Measurements from ENCODE around the genes DPP7, CYSRT1 and SLC34A3.

GRCh38 chr9:137095624-137096519 is 9.1 kb downstream of the MAN1B1 start:
- PRO-cap = no peak
- RAMPAGE, long total RNA, 3 experiments = no peak in any of the 3 experiments

DNA sequence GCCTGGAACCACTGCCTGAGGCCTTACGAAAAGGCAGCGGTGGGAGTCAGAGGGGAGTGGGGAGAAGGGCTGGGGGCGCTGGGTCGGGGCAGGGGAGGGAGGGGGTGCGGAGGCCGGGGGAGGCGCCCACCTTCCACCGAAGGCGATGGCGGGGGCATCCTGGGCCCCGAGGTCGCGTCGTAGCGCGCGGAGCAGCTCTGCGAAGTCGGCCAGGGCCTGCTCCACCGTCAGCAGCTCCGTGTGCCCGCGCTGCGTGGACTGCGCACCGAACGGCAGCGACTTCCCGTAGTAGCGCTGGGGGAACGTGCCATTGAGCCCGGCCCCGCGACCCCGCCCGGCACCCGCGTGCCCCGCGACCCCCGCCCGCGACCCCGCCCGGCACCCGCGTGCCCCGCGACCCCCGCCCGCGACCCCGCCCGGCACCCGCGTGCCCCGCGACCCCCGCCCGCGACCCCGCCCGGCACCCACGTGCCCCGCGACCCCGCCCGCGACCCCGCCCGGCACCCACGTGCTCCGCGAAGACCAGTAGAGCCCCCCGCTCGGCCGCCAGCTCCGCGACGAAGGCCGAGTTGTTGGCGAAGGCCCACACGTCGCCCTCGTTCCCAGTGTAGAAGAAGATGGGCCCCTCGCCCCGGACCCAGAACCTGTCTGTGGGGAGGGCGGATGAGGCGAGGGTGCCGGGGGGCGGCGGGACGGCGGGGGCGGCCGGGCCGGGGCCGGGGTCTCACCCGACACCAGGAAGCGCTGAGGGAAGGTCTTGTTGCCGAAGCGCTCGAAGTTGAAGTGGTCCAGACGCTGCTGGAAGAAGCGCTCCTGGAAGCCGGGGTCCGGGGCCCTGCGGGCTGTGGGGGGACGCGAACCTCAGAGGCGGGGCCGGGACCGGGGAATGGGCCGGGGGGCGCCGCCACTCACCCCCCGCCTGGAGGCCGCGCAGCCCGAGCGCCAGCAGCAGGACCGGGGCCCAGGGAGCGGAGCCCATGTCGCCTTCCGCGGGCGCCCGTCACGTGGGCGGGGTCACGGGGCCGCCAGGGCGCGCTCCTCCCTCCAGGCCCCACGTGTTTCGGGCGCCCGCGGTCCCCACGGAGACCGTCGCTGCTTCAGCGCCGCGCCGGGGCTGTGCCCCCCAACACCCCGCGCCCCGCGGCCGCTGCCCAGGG is at the start of gene DPP7:
DPP7 (minus strand) TSS at position 999 of the 1,157 bp plus-strand sequence.
- PRO-cap = bidirectional peak, plus-strand start at position 1,056 of the sequence, minus-strand start at position 952 of the sequence
- RAMPAGE, long total RNA, 3 experiments = start-site peak on the minus strand in 2 of 3 experiments, centred at positions 984 to 987 of the sequence, 43 to 75 reads per replicate

- PRO-cap = no peak
- RAMPAGE, long total RNA, 3 experiments = no peak in any of the 3 experiments
These were observed 7.7 kb downstream of the LRRC26 start for GRCh38 chr9:137161735-137162869.

GRCh38 chr9:137162891-137163684 is 6.8 kb downstream of the LRRC26 start:
- PRO-cap = no peak
- RAMPAGE, long total RNA, 3 experiments = no peak in any of the 3 experiments

DNA sequence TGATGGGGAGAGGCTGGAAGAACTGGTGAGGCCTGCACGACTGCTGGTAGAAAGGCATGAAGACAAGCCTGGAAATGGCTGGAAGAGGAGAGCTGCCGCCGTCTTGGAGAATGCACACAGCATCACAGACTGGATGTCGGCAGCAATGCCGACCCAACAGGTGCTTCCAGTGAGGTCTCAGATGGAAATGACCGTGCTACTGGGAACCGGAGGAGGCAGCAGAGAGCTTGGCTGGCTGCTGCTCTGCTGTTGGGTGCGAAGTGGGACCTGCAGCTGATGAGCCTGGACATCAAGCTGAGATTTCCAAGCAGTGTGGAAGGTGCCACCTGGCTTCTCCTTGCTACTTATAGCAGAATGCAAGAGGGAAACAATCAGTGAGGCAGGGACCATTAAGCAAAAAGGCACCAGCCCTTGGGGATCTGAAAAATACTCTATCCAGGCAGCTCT is 4.7 kb upstream of the TMEM210 start:
- PRO-cap = no peak
- RAMPAGE, long total RNA, 3 experiments = no peak in any of the 3 experiments

- PRO-cap = no peak
- RAMPAGE, long total RNA, 3 experiments = no peak in any of the 3 experiments
These were observed 475 bp downstream of the RNF208 start for GRCh38 chr9:137221364-137222165.

DNA sequence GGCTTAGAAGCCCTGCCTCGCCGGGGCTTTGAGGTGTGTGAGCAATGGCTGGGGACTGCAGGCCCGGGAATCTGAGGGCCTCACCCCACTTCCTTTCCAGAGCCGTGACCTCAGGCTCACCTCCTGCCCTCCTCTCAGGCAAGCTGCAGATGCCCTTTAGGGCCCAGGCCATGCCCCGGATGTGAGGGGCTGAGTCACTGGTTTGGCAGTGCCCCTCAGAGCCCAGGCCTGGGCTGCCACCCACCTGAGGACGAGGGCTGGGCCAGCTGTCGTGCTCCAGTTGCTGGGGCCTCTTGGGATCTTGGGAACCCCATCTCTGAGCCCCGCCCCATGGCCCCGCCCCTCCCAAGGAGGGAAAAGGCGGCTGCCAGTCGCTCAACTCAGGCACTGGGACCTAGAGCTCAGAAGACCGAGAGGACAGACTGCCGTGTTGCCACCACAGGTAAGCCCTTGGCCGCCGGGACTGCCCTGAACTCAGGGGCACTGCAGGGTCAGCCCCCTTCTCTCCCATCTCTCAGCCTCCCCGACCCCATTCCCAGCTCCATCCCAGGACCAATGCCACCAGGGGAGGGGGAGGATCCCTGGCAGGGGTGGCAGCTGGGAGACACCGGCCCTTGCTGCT is at the start of gene CYSRT1:
CYSRT1 (plus strand) TSS at position 383 of the 622 bp plus-strand sequence.
- PRO-cap = no peak
- RAMPAGE, long total RNA, 3 experiments = no peak in any of the 3 experiments

- PRO-cap = no peak
- RAMPAGE, long total RNA, 3 experiments = no peak in any of the 3 experiments
These were observed at the start of gene SLC34A3 for GRCh38 chr9:137230042-137231067. TSS of gene SLC34A3 (plus strand) at chr9:137230901.

DNA sequence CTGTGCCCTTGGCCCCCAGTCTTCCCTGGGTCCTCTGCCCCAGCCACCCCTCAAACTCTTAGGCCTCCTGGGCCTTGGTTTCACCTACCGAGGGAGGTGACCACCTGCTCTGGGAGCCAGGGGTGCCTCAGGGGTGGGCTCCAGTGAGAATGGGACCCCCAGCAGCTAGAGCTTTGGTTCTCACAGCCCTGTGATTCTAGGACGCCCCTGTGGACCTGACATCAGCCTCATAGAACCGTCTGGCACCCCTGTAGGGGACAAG is 3.5 kb upstream of the TUBB4B start:
- PRO-cap = no peak
- RAMPAGE, long total RNA, 3 experiments = start-site peak on the minus strand in 1 of 3 experiments, centred at position 72 of the sequence, 5 reads per replicate

- PRO-cap = unidirectional peak, plus-strand start at chr9:137316284
- RAMPAGE, long total RNA, 3 experiments = no peak in any of the 3 experiments
These were observed 14.3 kb upstream of the NRARP start for GRCh38 chr9:137316049-137317098.

GRCh38 chr9:137433107-137434076 is 7.8 kb downstream of the ENTPD8 start:
- PRO-cap = no peak
- RAMPAGE, long total RNA, 3 experiments = no peak in any of the 3 experiments

DNA sequence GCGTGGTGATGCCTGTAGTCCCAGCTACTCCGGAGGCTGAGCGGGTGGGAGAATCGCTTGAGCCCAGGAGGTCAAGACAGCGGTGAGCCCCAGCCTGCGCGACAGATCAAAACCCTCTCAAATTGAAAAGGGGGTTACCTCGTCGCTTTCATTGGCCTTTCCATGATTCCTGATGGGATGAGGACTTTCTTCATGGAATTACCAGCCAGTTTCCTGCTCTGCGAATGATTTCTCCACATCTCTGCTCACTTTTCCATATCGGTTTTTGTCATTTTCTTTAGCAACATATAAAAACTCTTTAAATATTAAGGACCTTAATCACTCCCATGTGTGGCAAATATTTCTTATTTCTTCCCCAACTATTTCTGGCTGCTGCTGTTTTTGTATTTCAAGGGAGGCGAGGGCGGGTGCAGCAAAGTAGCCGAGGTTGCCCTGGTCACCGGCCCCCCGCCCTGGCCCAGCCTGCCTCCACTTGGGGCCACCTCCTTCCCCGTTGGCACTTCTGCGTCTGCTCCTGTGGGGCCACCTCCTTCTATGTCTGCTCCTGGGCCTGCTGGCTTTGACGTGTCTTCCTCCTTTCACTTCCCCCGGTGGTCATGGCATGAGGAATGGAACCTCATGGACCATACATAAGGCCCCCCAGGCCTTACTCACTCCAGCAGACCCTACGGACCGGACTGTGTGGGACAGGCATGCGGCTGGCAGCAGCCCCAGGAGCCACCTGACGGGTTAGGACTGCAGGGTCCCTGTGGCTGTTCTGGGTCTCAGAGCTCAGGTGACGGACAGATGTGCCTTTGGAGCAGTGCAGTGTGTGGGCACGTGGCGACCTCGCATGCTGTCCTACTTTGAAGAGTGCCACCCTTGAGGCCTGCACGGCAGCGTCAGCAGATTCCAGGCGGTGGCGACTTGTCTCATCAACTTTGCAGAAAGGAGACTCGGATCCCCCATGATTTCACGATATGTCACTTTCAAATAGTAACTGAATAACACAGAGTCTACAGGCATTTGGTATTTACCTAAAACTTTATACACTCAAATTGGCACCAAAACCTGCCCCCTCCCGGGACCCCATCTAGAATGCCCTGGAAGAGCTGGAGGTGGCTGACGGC is 5.8 kb upstream of the ENTPD8 start:
- PRO-cap = no peak
- RAMPAGE, long total RNA, 3 experiments = no peak in any of the 3 experiments

- PRO-cap = no peak
- RAMPAGE, long total RNA, 3 experiments = no peak in any of the 3 experiments
These were observed 4.2 kb downstream of the NSMF start for GRCh38 chr9:137454852-137455494.

GRCh38 chr9:137488934-137489457 is 29.9 kb upstream of the NSMF start:
- PRO-cap = no peak
- RAMPAGE, long total RNA, 3 experiments = no peak in any of the 3 experiments

DNA sequence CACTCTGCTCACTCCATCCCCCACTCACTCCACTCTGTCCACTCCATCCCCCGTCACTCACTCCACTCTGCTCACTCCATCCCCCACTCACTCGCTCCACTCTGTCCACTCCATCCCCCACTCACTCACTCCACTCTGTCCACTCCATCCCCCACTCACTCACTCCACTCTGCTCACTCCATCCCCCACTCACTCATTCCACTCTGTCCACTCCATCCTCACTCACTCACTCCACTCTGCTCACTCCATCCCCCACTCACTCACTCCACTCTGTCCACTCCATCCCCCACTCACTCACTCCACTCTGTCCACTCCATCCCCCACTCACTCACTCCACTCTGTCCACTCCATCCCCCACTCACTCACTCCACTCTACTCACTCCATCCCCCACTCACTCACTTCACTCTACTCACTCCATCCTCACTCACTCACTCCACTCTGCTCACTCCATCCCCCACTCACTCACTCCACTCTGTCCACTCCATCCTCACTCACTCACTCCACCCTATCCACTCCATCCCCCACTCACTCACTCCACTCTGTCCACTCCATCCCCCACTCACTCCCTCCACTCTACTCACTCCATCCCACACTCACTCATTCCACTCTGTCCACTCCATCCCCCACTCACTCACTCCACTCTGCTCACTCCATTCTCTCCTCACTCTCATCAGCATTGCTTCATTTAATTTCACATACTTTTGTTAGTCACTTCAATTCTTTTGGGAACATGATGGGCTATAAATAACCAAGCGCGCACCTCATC is 31.6 kb downstream of the PNPLA7 start:
- PRO-cap = no peak
- RAMPAGE, long total RNA, 3 experiments = start-site peak on the minus strand in 1 of 3 experiments, centred at position 122 of the sequence, 23 reads per replicate

DNA sequence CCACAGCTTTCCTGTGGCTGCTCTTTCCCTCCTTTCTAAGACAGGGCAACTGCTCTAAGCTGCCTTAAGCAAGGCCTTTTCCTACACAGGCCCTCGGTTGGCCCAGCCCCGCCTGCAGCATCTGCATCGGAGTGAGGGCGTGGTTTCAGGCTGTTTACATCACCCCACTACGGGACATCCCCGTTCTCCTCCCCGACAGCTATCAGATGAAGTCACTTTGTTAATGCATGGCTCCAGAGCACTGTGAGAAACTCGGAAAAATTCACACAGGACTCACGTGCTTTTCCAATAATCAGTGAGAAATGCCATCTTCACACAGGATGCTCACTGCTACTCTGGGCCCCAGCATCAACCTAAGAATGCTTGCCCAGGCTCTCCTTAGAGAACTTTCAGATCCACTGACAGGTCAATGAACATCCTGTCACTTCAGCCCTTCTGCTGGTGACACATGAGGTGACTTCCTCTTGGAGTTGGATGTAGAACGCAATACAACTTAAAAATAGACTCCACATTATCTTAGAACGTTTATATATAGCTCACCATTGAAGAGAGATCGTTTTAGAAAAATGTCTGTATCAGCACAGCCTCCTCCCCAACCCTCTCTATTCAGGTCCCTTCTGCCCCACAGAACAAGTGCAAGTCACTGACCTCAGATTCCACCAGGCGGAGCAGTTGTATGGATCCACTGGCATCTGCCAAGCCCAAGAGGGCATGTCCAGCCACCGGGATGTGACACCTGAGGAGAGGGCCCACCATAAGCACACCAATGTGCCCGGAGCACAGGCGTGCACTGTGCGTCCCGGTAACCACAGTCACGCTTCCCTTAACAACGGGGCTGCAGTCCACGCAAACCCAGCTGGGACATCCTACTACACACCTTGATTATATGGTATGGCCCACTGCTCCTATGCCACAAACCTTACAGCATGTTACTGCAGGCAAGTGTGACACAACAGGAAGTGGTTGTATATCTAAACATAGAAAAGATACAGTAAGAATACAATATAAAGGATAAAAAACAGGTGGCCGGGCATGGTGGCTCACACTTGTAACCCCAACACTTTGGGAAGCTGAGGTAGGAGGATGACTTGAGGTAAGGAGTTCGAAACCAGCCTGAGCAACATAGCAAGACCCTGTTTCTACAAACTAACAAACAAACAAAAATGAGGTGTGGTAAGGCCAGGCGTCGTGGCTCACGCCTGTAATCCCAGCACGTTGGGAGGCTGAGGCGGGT is 2.9 kb downstream of the DPH7 start:
- PRO-cap = no peak
- RAMPAGE, long total RNA, 3 experiments = no peak in any of the 3 experiments

- PRO-cap = no peak
- RAMPAGE, long total RNA, 3 experiments = no peak in any of the 3 experiments
These were observed 2.2 kb downstream of the EHMT1 start for GRCh38 chr9:137621085-137621384.

GRCh38 chr9:137694888-137695518 is 76.2 kb downstream of the EHMT1 start:
- PRO-cap = no peak
- RAMPAGE, long total RNA, 3 experiments = start-site peak on the plus strand in 1 of 3 experiments, at chr9:137695204-137695346 at its widest, 15 reads per replicate

GRCh38 chr9:137720494-137721388 is 101.9 kb downstream of the EHMT1 start:
- PRO-cap = no peak
- RAMPAGE, long total RNA, 3 experiments = no peak in any of the 3 experiments

- PRO-cap = no peak
- RAMPAGE, long total RNA, 3 experiments = no peak in any of the 3 experiments
These were observed 88.4 kb upstream of the CACNA1B start for GRCh38 chr9:137788947-137789777.